Sciatic nerve (tissue), 1 donor: ENCODE data around the gene GPR180.

DNA sequence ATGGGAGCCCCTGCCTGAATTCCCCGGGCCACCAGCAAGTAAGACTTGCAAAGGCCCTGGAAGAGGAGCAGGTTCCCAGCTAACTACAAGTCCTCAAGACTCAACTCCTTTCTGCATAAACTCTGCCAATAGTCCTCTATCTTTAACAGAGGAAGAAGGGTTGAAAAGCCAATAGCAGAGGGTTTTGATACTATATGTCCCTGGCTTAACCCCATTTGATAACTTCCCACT lies 172.6 kb downstream of the SPRY2 start:
- PRO-cap = no peak

DNA sequence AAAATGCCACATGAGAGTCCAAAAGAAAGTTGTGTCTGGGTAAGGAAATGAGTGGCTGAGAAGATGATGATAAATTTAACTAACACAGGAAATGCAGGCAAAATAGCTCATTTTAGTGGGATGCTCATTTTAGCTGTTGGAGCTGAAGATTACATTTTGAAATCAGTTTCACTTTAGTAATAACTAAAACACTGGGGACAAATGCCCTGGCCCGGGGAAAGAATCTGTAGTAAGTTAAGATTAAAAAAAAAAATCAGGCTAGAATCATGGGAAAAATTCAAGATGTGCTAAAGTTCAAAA lies 35.1 kb downstream of the SPRY2 start:
- PRO-cap = no peak

DNA sequence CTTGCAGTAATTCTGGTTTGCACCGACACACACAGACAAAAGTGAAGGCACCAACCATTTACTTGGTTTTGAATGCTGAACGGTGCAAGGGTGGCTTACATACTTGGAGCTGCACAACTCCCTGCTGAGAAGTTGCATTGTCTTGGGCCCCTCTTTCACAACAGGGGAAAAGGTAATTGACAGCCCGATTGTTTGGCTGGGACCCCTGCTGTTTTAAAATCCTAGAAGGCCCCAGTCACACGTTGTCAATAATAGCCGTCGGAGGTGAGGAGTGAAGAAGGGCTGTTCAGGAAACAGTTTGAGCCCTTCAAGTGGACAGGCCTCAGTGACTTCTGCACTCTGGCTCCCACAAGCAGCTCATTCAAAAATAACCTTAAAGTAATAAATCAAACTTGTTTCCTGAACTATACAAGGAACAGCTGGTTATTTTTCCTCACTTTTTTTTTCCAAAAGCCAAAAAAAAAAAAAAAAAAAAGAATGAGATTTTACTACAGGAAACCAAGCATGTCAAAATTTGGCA lies 18.9 kb upstream of the SPRY2 start:
- PRO-cap = no peak

GRCh38 chr13:80361699-80362236 lies 20.8 kb upstream of the SPRY2 start:
- PRO-cap = no peak

DNA sequence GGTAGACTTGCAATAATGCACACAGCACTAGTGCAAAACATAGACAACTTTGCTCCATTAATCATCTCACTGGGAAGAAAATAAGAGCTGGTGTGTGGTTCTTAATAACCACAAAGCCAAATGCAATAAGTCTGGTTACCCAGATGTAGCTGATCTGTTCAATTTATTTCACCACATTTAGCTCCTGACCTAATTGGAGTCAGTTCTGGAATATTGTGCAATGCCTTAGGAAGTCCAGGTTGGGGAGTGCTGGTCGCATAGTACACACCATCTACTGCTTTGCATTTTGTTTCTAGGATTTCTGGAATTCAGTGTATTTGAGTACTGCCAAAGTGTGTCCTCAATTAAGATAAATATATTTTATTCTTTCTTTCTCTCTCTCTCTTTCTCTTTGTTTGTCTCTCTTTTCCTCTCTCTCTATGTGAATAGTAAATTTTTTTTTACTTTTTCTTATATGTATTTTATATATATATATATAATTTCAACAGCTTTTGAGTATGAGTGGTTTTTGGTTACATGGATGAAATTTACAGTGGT lies 483.4 kb upstream of the SPRY2 start:
- PRO-cap = no peak

DNA sequence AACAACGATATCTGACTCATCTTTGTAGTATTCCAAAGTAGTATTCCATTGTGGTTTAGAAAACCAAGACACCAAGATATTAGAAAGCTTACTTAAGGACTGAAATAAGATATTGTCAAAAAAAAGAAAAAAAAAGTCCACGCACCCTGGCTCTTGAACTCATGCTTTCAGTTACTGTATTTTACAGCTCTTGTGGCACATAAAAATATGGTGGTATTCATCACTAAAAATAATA lies 1728.8 kb downstream of the SLITRK1 start:
- PRO-cap = no peak

- PRO-cap = no peak
Observed at GRCh38 chr13:86757642-86758117, 913.5 kb upstream of the SLITRK5 start.

DNA sequence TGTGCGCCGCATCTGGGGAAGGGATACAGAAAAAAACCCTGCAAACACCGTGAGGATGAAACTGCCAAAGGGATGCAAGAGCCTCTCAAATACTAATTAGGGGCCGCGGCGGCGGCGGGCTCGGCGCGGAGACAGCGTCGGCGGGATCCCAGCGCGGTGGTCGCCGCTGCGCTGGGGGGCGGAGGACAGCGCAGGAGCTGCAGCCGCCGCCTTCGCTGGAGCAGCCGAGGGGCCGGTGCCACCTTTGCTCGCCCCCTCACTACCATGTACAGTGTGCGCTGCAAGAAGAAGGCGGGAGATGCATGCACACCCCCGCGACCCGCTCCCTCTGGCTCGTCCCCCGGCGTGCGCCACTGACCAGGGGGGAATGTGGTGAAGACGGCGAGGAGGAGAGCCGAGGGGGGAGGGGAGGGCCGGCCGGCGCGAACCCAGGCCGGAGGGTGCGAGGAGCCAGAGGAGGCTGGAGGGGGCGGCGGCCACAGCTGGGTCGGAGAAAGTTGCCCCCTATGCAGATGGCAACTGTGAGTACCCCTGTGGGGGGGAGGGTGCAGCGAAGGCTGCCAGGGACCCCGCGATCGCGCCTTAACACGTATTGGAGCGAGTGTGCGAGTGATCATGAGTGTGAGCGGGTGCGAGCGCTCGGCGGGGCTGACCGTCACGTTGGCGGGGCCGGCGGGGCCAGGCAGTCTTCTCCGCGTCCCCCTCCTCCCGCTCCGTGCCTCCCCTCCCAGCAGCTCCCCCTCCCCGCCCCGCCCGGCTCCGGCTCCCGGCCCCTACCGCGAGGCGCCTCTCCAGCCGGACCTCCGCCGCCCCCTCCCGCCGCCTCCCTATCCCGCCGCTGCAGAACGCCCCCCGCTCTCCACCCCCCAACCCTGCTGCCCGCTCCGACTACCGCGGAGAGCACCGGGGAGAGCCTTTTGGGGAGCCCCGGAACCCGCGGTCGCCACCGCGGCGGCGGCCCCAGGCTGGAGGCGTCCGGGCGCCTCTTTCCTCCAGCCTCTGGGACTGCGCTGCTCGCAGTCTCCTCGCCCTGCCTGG lies 837 bp downstream of the SLITRK5 start:
- PRO-cap = no peak

DNA sequence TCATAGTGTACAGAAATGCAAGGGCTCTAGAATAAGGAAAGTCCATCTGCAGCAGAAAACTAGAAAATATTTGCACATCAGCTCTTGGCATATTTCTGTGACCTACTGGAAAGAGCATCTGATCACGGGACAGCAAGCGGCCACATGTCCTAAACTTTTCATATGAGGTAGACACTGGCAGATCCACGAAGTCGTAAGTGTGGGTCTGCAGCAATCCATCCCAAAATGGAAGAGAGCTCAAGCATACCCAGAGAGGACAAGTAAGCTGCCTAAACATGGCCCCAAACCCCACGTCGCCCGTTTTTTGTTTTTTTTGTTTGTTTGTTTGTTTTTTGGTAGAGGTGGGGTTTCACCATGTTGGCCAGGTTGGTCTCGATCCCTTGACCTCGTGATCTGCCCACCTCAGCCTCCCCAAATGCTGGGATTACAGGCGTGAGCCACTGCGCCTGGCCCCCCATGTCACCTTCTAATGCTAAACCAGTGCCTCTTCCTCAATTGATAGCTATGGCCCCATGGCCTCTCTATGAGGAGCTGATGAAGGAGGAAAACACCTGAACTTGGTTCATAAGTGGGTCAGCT lies 49.5 kb downstream of the SLITRK5 start:
- PRO-cap = no peak

GRCh38 chr13:92806302-92806736 lies 420.3 kb upstream of the GPC6 start:
- PRO-cap = no peak

DNA sequence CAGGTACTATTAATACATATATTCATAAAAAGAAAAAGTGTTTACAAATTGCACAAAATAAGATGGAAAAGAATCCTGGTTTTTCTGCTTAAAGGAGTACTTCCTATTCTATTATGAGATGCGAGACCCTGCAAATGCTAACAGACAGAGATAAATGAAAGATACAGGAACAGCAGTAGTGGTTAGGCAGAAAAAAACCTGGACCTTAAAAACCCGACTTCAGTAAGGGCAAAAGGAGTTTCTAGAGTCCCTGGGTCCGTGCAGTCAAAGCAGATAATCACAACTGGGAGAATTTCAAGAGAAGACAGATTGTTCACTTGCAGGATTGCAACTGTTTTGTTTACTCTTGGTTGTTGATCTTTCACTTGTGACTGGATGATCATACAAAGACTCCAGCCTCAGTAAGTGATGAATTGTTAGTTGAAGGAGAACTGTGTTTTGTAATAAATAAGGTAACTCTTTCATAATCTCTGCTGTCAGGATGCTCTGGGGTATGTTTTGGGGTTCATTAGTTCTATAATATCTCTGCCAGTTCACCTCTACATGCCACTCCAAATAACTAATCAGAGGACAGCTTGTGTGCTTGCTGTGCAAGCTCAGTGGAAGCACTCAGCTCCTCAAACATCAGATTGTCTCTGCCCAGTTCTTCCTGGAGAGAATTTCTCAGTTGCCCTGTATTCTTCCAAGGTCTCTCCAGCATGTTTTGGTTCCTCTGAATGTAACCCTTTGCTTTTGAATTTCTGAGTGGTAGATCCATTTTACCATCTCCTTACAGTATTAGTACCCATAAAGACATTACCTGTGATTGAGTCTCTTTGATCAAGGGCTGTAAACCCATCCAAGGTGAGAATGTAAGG lies 135.2 kb downstream of the GPC6 start:
- PRO-cap = no peak

GRCh38 chr13:94326760-94327180 lies 152.7 kb downstream of the DCT start:
- PRO-cap = no peak

GRCh38 chr13:94601441-94602500 lies at the start of gene GPR180:
Gene GPR180, plus strand, starts transcription at chr13:94601857.
- PRO-cap = bidirectional peak, plus-strand start at chr13:94601878, minus-strand start at chr13:94601598

DNA sequence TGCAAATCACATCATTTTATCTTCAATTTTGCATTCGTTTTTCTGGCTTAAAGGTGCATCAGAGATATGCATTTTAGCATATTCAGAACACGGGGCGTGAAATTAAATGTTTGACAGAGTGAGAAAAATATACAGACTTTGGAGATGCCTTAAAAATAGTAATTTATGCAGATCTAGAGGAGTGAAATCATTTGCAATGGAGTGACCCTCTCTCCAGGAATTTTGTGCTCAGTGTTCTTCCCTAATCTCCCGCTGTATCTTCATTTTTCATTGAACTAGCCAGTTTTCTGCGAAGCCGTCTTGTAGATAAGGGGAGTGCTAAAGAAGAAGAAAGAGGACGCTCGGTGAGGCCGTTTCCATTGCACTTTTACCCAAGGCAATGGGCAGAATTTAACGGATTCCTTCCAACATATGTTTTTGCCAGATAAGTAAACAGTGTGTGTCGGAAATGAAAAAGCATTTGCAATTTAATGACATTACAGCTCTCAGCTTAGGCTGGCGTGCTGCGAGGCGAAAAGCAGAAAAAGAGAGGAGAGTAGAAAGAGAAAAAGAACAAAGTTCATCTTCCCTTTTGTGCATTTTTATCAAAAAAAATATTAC lies 50.1 kb downstream of the SOX21 start:
- PRO-cap = no peak

- PRO-cap = no peak
Observed at GRCh38 chr13:94706841-94707788, 5.2 kb downstream of the SOX21 start.

DNA sequence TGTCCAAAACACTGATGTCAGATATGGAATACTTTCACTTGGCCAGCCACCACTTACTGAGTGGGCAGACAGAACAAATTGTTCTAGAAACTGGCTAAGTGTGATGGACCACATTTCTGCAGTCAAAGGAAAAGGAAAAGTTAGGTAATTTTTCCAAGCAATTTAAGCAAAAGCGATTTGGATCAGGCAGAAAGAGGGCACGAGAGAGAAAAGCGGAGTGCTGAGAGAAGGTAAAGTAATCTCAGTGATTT lies 137.9 kb upstream of the SOX21 start:
- PRO-cap = no peak

- PRO-cap = no peak
Observed at GRCh38 chr13:95587235-95588034, 34.9 kb downstream of the CLDN10 start.

DNA sequence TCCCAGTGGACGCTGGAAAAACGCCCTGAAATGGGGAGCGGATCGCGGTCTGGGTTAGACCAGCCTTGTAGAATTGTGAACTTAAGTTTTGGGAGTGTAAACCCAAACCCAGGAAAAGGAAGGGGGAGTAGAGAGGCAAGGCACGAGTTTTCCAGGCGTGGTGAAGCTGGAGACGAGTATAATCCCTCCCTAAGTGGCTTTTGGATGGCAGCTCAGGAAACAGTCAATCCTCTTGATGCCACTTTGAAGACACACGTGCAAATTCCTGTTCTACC lies 1.9 kb downstream of the HS6ST3 start:
- PRO-cap = no peak

- PRO-cap = no peak
Observed at GRCh38 chr13:96948107-96948558, 46.1 kb downstream of the OXGR1 start.

- PRO-cap = unidirectional peak, plus-strand start at chr13:97141834
Observed at GRCh38 chr13:97141531-97142138, 80.5 kb upstream of the MBNL2 start.